Fibroblast of the aortic adventitia (primary cell): Measurements from ENCODE around the genes CT47A10, CT47A2 and DCAF12L2.

GRCh38 chrX:120549755-120550328 is 10.9 kb downstream of the CUL4B start:
- CAGE, long polyA plus RNA, result no peak

DNA sequence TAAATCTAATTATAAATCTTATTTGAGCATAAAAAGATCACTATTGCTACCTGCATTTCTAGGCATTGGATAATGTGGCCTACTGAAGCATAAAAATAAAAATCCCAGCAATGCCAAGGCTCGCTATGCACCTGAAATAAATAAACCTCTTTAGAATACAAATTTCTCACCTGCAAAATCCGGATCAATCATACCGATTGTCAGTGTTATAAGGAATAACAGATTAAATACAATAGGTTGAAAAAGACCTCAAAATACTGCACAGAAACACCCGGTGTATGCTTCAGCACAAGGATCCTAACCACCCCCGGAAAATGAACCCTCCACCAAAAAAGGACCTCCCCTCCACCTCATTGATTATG is 1.2 kb downstream of the CUL4B start:
- CAGE, long polyA plus RNA, result no peak

- CAGE, long polyA plus RNA, result no peak
Observed at GRCh38 chrX:120561288-120561819, 592 bp upstream of the CUL4B start.

DNA sequence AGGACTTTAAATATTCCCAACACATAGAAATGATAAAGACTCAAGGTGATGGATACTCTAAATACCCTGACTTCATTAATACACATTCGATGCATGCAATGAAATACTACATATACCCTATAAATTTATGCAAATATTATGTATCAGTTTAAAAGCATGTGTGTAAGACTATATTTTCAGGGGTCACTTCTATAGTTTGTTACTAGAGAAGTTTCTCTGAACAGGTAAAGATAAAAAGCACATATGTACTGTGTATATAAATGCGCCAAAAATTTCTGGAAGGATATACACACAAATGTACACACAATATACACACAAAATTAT is 14.7 kb upstream of the MCTS1 start:
- CAGE, long polyA plus RNA, result no peak

GRCh38 chrX:120941924-120942261 is at the start of gene CT47A10:
Gene CT47A10, minus strand, starts transcription at chrX:120942023.
- CAGE, long polyA plus RNA, result no peak

GRCh38 chrX:120980848-120981095 is at the start of gene CT47A2:
Gene CT47A2, minus strand, starts transcription at chrX:120980928.
- CAGE, long polyA plus RNA, result no peak

DNA sequence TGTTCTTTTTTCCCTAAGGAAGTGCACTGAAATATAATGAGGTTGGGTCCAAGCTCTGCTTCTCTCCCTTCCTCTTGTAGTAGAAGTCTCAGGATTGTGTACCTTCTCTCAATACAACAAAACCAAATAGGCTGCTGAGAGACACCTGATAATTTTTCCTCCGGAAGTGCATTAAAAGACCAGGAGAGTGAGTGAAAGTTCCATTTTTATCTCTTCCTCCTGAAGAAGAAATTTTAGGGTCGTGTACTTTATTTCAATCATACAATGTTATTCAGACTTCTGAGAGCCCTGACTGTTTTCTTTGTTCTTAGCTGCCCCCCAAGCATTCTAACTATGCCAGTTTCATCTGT is 1052.1 kb upstream of the GRIA3 start:
- CAGE, long polyA plus RNA, result no peak

- CAGE, long polyA plus RNA, result no peak
Observed at GRCh38 chrX:123994526-123994971, 33.0 kb downstream of the STAG2 start.

GRCh38 chrX:124050812-124051708 is 89.6 kb downstream of the STAG2 start:
- CAGE, long polyA plus RNA, result no peak

GRCh38 chrX:124217171-124217349 is 115.4 kb upstream of the TEX13D start:
- CAGE, long polyA plus RNA, result no peak

DNA sequence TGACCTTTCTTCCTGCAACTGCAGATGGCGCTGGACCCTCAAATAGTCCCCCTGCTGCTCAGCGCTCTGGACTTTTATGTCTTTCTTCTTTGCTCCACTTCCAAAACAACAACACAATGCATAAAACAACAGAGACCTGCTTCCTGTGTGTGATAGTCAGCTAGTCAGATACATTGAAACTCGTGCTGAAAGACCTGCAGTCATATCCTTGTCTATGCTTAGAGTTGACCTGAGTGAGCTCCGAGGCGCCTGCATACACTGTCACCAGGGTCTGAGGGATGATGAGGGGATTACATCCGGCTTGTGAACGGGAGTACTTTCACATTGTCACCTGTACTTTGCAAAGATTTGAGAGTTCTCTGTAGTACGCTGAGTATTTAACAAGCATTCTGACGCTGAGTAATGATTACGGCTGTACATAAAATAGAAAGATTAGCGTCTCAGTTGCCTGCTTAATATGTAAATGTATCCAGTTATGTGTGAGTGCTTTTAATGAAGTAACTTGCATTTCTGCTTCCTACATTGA is 108.8 kb upstream of the TEX13D start:
- CAGE, long polyA plus RNA, result no peak

DNA sequence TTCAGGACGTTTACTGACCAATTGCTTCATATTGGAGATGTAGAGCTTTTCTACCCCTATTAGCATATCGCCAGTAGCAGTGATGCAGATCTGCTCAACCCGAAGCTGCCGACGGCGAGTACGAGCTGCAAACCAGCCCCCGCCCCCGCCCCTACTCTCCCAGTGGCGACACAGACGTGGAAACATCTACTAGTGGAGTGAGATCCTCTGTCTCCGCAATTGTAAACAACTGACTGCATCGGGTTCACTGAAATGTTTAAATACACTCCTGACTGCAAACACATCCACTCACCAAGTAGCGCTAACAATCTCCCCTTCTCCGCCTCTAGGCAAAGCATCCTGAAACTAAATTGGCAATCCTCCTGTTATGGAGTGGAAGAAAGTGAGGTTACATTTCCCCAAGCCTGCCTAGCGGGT is 117.2 kb upstream of the TEX13C start:
- CAGE, long polyA plus RNA, result no peak

GRCh38 chrX:125764145-125764499 is 402.0 kb downstream of the DCAF12L2 start:
- CAGE, long polyA plus RNA, result no peak

GRCh38 chrX:126165712-126166607 is at the start of gene DCAF12L2:
Gene DCAF12L2, minus strand, starts transcription at chrX:126166289.
- CAGE, long polyA plus RNA, result no peak

- CAGE, long polyA plus RNA, result no peak
Observed at GRCh38 chrX:126552246-126552705, 338 bp downstream of the DCAF12L1 start.

GRCh38 chrX:126835917-126836494 is 16.5 kb downstream of the PRR32 start:
- CAGE, long polyA plus RNA, result no peak

DNA sequence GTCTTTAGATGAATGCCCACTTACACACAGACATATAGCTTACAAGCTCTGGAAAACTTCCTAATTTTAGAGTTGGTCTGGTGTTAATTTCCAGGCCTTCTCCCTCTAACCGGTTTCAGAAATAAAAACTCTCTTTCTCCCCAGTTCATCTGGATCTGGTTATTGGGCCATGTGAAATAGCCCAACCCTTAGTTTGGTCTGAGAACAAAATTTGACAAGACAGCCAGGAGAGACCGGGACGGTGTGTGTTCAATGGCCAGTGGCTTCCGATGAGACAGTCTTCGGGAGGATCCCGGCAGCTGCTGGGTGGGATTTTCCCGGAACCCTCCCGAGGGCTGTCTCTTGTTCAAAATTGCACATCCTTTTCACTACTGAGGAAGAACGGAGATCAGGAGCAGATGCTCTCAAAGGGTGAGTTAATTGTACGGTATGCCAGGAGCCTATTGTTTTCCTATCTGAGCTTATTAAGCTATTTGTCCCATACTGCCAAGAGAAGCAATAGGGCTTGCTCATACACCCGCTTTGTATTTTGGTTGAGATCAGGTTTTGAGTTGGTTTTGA is 166.4 kb downstream of the PRR32 start:
- CAGE, long polyA plus RNA, result no peak

GRCh38 chrX:127654656-127655093 is 397.5 kb downstream of the ACTRT1 start:
- CAGE, long polyA plus RNA, result no peak

GRCh38 chrX:129091017-129091629 is 432.2 kb downstream of the SMARCA1 start:
- CAGE, long polyA plus RNA, result no peak

GRCh38 chrX:129540611-129541258 is 676 bp downstream of the OCRL start:
- CAGE, long polyA plus RNA, result no peak